ENCODE data around the genes ASB10 and CRYGN.

DNA sequence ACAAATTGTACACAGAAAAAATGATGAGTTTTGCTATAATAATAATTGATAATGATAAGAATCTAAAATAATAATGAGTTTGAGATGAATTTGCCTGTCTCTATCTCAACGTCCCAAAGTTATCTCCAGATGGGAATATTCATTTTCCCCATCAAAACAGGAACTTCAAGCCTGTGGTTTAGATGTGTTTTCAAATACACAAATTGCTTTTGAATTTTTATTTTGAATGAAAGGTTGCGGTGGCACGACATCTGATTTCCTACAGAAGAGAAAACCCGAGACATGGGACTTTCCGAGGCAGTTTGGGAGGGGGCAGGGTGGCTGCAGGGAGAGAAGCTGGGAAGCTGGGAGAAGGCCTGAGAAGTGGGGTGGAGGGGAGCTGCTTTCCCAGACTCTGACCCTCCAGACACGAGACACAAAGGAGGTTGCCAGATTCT is 19.5 kb downstream of the TMEM176A start:
- RRBS = no CpG with 5 or more reads among the region's 6 CpGs

- RRBS = no CpG with 5 or more reads among the region's 4 CpGs
These were observed 17.1 kb downstream of the AOC1 start for GRCh38 chr7:150869373-150869930.

GRCh38 chr7:150947079-150947627 is 31.0 kb downstream of the KCNH2 start:
- RRBS = 34% methylated on average over 2 of the region's 27 CpGs

DNA sequence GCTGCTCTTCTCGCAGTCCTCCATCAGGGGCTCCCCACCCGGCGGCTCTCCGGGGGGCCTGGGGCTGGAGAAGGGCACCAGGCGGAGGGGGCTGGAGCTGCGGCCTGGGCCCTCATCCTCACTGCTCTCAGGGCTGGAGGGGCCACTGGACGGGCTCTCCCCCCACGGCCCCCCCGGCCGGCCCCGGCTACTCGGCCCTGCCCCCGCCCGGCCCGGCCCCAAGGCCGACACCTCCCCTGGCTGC is 30.6 kb downstream of the KCNH2 start:
- RRBS = 35% methylated on average over 2 of the region's 16 CpGs

DNA sequence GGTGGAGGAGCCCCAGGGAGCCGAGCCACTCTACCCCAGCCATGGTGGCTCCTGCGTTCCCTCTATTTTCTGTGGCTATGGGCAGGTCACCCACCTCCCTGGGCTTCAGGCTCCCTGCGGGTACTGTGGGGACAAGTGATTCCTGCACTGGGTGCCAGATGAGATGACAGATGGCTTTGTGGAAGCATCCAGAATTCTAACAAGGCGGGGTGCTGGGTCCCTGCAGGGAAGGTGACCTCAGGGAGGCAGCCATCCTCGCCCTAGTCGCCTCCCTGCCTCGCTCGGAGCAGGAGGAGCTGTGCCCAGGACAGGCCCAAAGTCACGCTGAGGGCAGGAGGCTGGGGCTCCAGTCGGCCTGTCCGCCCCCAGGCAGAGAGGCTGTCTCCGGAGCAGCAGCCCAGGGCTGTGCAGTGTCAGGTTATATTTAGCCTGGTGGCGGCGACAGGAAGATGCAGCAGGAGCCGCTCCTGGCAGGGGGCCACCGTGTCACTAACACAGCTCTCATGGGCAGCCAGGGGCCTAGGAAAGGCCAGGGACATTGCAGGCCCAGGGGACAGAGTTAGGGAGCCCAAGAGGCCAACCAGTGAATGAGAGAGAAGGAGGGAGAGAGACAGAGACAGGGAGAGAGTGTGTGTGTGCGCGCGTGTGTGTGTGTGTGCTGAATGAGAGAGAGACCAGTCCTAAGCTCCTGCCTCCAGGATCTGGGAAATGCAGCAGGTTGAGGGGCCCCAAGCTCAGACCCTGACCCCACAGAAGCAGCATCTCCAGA is 13.5 kb downstream of the KCNH2 start:
- RRBS = no CpG with 5 or more reads among the region's 19 CpGs

DNA sequence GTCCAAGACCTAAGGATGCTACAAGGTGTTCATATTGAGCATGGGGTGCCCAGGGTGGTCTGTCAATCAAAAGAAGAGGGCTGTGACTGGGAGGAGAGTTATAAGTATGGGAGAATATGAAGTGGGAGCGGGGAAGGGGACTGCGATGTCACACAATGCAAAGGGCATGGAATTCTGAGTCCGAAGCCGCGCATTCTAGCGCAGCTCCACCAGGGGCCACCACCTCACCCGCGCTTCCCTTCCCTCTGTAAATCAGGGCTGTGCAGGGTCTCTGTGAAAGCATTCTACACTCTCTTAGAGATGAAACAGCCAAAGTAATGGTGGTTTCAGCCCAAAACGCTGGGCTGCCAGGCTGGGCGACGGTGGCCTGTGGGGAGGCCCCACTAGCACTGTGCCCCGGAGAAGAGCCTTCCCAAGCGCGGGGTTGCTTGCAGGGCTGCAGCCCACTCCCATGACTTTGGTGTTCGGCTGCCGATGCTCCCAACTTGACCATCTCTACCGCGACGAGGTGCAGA is 11.4 kb downstream of the ATG9B start:
- RRBS = no CpG with 5 or more reads among the region's 19 CpGs

DNA sequence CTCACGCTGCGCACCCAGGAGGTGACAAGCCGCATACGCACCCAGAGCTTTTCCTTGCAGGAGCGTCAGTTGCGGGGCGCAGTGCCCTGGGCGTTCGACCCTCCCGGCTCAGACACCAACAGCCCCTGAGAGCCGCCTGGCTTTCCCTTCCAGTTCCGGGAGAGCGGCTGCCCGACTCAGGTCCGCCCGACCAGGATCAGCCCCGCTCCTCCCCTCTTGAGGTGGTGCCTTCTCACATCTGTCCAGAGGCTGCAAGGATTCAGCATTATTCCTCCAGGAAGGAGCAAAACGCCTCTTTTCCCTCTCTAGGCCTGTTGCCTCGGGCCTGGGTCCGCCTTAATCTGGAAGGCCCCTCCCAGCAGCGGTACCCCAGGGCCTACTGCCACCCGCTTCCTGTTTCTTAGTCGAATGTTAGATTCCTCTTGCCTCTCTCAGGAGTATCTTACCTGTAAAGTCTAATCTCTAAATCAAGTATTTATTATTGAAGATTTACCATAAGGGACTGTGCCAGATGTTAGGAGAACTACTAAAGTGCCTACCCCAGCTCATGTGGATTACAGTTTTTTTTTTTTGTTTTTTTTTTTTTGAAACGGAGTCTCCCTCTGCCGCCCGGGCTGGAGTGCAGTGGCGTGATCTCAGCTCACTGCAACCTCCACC is 10.1 kb downstream of the ATG9B start:
- RRBS = 78% methylated on average over 3 of the region's 27 CpGs

DNA sequence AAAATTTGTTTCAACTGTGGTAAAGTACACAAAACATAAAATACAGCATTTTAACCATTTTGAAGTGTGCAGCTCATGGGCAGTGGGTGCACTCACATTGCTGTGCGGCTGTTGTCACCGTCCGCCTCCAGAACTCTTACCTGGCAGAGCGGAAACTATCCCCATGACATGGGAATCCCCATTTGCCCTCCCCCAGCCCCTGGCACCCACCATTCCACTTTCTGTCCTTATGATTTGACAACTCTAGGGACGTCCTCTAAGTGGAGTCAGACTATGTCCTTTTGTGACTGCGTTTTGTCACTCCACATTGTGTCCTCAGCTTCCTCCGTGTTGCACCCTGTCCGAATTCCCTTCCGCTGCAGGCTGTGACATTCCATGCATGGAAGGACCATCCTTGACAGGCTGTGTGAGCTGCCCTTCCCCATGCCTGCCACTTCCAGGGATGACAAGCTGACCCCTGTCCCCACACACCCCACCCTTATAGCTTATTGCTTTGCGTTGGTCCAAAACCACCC is 8.7 kb downstream of the ABCB8 start:
- RRBS = no CpG with 5 or more reads among the region's 10 CpGs

DNA sequence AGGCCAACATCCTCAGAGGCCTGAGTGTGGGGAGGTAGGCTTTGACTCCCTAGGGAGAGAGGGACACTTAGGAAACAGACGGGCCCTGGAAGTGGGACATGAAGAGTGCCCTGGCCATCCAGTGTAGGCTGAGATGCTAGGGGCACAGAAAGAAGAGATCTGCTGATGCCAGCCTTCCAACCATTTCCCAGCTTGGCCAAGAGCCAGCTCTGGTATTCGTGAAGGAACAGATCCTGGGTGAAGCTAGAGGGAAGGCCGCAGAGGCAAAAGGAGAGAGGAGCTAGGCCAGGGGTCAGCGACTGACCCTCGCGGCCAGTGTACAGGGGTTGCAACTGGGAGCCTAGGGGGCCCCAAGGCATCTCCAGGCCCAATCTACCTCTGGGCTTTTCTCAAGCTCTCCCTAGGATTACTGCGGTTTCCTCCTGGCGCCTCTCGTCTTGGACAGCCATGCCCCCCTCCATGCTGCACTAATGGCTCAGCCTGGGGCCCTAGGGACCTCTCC is 306 bp upstream of the ASIC3 start:
- RRBS = no CpG with 5 or more reads among the region's 9 CpGs

- RRBS = 58% methylated on average over 3 of the region's 30 CpGs
These were observed 4.5 kb downstream of the FASTK start for GRCh38 chr7:151075768-151076808.

GRCh38 chr7:151113260-151114273 is 27.3 kb downstream of the AGAP3 start:
- RRBS = 65% methylated on average over 2 of the region's 26 CpGs

GRCh38 chr7:151118060-151118871 is 32.0 kb downstream of the AGAP3 start:
- RRBS = no CpG with 5 or more reads among the region's 38 CpGs

DNA sequence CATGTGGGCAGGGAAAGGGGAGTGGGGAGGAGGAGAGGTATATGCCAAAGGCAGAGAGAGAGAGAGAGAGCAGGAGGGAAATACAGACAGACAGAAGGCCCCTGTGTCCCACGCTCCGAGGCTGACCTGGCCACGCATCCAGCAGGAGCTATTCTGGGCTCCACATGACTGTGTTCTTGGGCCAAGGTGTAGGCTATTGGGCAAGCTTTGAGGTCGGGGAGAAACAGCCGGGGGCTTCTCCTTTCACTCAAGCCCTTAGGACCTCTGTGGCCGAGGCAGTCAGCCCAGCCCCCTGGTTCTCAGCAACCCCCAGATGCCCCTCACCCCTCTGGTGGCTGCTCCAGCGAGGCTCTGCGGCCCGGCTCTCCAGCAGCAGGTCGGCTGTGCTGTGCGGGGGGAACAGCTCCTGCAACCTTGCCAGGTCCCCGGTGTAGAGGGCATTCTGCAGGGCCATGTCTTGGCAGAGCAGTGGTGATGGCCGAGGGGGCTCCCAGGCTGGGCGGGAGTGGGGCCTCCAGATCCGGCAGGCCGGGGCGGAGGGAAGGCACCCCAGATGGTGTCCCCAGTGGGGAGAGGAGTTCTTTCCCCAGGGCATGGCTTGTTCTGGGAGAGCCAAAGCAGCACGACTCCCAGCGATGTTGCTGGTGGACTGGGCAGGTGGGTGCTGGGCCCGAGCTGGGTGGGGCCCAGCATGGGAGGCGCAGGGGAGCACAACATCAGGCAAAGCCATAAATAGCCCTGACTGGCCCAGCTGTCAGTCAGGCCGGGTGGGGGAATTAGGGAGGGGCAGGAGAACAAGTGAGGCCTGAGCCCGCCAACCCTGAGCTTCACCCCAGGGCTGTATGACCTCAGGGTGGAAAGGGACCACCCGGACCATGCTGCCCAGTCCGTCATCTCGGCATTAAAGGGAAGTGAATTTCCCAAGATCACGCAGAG is at the start of gene ASB10:
TSS of gene ASB10 (minus strand) at position 123 of the 936 bp plus-strand sequence.
- RRBS = 30% methylated on average over 8 of the region's 27 CpGs

- RRBS = no CpG with 5 or more reads among the region's 19 CpGs
These were observed 3.2 kb upstream of the H2BK1 start for GRCh38 chr7:151213237-151214055.

DNA sequence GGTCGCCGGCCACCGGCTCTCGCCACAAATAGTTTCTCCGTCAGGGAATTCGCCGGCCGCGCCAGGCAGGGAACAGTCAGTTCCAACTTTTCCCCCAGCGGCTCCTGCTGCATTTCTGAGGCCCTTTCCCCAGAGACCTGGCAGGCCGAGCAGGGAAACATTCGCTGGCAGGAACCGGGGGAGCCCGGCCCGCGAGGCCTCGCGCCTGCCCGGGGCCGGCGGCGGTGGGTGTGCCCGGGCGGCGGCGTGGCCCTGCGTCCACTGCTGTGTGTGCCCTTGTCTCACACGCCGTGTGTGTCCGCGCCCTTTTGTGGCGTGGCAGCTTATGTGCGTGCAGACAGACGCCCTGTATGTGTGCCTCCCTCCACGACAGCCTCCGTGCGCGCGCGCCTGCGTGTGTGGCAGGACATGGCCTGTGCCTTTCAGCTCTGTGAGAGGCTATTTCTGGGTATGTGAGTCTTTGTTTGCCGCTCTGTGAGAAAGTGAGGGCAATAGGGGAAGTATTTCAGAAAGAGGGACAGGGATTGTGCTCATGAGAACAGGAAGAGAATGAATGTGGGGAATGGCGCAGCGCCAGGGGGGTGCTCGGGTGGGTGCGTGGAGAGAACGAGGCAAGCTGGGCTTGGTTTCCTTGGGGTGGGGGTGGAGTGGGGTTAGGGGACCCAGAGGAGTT is 657 bp upstream of the SMARCD3 start:
- RRBS = no CpG with 5 or more reads among the region's 47 CpGs

DNA sequence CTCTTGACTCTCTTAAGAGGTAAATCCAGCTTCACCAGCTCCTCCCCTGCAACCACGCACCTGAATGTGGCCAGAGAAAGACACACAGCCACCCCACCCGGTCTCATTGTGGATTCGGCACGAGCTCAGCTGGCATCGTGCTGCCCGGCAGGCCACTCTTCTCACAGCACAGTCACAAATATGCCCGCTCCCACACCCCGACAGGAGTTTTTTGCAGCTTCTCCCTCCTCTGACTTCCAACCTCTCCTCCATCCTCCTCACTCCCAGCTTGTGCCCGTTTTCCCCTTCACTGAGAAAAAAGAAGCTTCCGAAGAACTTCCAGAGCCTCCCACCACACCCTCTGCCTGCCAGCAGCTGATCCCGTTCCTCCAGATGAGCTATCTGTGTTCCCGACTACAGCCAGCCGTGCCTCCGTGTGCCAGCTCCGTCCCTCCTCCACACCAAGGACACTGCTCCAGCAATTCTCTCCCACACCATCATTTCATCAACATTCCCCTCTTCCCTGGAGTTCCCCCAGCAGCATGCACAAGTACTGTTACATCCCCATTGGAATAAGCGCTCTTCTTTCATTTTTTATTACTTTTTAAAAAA is 8.1 kb upstream of the SMARCD3 start:
- RRBS = 32% methylated on average over 5 of the region's 16 CpGs

DNA sequence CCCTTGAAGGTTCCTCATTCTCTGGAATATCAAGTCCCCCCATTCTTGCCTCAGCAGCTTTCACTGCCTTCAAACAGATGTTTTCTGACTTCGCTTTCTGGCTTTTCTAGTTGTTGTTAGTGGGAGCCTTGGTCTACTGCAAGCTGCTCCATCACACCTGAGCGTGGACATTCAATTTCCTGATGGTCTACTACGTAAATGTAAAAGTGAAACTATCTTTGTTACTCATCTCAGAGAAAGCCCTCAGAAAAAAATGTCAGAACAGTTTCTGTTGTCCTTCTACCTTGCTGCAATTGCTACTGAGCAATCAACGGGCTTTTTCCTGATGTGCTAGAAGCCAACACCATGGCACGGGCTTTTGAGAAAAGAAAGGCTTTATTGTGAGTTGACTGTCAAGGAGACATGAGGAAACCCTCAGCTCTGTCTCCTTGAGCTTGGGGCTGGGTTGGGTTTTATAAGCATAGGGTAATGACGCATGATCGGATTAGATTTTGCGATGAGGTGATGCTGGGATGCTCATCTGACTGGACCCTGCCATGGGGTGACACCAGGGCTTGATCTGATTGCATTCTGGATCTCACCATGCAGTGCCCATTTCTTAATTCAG is 1.5 kb upstream of the NUB1 start:
- RRBS = no CpG with 5 or more reads among the region's 8 CpGs

DNA sequence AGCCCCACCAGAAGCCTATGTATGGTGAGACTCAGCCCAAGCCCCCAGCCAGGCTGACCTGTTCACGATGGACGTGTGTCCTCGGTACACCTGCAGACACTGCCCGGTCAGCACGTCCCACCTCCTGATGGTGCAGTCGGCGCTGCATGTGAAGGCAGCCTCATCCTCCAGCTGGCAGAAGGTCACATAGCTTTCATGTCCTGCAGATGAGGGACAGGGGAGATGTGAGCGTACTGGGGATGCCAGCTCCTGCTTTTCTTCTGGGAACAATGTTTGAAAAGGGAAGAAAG is 9.9 kb downstream of the WDR86 start:
- RRBS = no CpG with 5 or more reads among the region's 8 CpGs

DNA sequence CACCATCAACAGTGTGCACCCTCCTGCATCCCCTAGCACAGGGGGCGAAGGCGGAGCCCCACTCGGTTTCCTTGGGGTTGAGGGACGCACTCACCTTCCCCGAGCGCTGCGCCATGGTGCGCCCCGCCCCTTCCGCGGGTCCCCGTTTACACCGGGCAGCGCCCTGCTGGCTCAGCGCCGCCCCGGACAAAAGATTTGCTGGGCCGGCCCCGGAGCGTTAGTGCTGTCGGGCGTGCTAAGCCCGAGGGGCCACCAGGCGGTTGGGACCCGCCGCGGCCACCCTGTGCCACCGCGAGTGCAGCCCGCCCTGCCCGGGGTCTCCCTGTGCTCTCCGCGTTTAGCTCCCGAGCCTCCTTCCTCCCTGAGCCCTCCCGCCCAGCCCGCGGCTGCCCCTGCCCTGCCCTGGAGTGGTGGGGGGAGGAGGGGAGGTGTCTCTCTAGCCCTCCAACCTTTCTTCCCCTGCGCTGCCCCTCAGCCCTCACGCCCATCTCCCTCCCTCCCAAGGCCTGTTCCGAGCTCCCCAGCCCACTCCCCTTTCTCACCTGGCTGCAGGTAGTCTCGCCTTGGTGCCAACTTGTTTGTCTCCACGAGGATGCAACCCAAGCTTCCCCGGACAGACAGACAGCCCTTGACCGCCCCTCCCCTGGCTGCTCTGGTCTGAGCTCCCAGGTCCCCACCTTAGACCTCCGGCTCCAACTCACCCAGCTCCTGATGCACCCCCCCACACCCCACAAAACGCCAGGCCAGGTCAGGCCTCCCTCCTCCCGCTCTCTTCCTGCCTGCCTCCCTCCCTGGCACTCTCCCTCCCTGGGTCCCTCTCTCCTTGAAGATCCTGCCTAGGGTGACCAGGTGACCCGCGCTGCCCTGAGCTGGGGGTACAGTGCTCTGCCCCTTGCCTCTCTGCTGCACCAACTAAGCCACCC is at the start of gene CRYGN:
TSS of gene CRYGN (minus strand) at position 339 of the 923 bp plus-strand sequence.
- RRBS = 51% methylated on average over 12 of the region's 49 CpGs

- RRBS = no CpG with 5 or more reads among the region's 4 CpGs
These were observed 22.0 kb upstream of the CRYGN start for GRCh38 chr7:151461814-151462398.

All from UCH-1 (cell line).